SJCRH30 (cell line): ENCODE data around the gene ZNF469.

DNA sequence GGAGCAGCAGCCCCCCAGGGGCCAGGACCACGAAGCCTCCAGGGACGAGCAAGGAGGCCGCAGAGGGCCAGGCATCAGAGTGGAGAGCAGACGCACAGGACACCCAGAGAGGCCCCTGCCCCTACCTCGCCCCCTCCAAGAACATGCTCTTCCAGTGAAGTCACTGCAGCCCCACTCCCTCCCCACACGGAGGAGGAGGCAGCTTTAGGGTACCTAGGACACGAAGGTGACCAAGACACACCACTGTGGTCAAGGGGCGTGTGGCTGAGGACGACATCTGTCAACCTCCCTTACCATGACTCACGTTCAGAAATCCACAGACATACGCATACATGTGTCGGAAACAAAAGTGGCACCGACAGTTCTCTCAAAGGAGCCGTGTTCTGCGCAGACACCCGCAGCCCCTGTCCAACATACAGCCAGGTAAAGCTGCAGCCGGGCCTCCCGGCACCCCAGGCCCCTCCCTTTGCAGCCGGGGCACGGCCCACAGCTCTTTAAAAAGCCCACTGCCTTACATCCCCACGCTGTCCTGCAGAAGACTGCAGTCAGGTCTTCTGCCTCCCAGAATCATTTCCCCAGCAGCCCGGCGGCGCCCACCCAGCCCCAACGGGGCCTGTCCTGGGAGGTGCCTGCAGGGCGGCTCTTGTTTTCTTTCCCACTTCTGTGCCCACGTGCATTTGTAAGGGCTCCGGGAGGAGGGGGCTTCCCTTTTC is 40.4 kb upstream of the KLHDC4 start:
- RAMPAGE, long total RNA: no peak

GRCh38 chr16:87832363-87833696 is 36.5 kb downstream of the SLC7A5 start:
- RAMPAGE, long total RNA: no peak

DNA sequence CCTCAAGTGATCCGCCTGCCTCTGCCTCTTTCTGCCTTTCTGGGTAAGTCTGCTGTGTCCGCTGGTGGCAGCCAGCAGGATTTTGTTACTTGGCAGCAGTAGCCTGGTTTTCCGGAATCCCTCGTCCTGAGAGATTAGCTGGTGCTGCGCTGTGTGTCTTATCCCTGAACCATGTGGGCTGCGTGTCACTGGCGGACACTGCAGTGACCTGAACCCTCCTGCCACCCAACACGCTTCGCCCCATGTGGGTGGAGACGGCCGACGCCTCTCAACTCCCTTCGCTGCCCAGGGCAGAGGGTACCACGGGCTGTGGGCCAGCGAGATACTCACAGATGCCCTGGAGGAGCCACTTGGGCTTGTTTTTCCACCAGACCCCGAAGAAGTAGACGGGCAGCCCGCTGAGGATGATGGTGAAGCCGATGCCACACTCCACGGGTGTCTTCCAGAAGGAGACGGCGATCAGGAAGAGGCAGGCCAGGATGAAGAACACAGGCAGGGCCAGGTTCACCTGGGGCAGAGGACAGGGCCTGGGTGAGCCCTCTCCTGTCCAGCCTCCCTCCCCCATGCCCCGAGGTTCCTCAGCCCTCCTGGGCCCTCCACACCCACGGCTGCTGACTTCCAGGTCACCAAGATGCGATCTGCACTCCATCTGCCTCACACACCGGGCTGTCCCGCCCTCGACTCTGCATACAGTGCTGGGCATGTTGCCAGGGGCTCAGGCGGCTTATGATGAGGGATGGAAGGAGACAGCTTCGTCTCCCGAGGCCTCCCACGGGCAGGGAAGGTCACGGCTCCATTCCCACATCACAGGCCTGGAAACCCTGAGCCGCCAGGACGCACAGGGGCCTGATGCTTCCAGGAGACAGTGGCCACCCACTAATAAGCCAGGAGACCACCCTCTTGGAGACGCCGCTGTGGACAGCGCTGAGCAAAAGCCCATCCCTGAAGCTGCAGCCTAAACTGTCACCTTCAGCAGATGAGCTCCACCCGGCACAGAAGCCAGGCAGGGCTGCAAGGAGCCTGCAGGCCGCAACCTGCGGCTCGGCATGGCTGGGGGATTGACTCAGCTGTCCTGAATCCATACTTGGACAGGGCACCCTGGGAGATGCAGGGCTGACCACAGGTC is 34.9 kb downstream of the SLC7A5 start:
- RAMPAGE, long total RNA: no peak

GRCh38 chr16:87844394-87844772 is 24.9 kb downstream of the SLC7A5 start:
- RAMPAGE, long total RNA: no peak

GRCh38 chr16:87855449-87856702 is 13.4 kb downstream of the SLC7A5 start:
- RAMPAGE, long total RNA: no peak

DNA sequence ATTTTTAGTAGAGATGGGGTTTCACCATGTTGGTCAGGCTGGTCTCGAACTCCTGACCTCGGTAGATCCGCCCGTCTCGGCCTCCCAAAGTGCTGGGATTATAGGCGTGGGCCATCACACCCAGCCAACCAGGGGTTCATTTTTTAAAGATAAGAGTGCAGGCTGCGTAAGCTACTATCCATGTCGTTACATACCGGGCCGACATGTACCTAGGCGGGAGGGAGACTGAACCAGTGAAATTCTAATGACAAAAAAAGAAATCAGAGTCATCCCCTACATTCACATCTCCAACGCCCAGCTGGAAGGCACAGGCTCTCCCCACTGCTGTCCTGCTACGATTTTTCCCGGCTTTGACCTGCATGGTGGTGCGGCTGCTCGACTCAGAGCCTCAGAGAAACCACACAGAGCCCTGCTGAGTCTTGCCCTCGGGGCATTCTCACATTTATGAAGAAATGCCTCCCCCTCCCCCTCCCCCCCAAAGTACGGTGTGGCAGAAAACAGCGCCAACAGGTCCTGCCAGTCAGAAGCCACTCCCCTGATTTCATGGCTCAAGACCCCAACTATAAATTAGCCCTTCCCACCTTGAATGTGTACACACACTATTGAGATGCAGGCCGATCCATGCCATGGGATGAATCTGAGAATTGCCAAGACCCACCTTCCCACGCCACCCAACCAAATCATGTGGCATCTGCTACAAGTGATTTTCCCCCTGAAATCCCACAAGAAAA is 2.0 kb downstream of the SLC7A5 start:
- RAMPAGE, long total RNA: no peak

DNA sequence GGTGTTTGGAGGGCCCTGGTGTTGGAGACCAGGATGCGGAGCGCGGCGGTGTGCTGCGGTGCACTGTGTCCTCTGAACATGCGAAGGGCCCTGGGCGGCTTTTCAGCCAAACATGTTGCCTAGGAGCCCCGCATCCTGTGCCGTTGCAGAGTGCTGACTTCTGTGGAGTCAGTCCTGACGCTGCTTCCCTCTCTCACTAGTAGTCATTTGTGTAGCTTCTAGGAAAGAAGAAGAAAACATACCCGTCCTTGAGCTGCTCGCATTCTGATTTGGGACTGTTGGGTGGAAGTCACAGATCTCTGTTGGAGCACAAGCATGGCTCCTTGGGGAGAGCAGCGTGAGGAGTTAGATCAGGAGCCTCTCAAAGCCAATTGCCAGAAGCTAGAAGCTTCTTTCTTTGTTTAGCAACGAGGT is 42.8 kb downstream of the BANP start:
- RAMPAGE, long total RNA: no peak

DNA sequence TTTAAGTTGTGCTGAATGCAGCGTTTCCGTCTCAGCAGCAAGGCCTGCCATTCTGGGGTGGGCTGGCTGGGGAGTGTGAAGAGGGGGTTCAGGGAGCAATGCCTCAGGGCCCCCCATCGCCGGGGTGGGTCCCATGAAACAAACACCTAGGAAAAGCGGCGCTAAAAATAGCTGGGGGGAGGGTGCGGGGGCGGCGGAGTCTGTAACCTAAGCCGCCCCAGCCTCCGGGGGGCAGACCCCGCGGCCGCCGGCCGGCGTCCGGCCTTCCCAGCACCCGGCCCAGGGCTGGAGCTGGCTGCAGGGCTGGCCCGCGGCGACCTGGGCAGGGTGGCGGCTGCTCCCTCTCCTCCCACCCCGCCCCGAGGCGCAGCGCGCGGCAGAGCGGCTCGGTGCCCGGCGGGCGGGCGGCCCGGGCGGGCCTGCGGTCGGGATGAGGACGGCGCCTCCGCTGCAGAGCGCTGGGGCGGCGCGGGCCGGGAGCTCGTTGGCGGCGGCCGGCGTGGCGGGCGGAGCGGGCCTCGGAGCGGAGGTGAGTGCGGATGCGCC is at the start of gene ZNF469:
Gene ZNF469 (plus strand): TSS at position 234 of the 546 bp plus-strand sequence.
- RAMPAGE, long total RNA: no peak

GRCh38 chr16:88473826-88474609 is 20.9 kb downstream of the ZFPM1 start:
- RAMPAGE, long total RNA: no peak

DNA sequence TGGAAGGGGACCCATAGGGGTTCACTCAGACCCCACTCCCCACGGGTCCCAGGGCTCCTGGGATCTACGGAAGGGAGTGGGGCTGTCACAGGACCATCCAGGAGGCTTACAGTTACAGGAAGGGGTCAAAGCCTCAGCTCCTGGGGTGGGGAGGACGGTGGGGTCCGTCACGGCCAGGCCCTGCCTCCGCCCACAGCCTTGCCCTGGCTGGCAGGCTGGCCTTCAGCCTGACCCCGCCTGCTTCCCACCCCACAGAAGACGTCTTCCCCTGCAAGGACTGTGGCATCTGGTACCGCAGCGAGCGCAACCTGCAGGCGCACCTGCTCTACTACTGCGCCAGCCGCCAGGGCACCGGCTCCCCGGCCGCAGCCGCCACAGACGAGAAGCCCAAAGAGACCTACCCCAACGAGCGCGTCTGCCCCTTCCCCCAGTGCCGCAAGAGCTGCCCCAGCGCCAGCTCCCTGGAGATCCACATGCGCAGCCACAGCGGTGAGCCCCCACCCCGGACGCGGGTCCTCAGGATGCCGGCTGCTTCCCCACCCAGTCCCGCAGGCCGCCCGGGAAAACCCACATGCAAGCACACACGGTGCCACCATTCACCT is 38.4 kb upstream of the ZC3H18 start:
- RAMPAGE, long total RNA: no peak

GRCh38 chr16:88579008-88579631 is 8.9 kb downstream of the ZC3H18 start:
- RAMPAGE, long total RNA: no peak

GRCh38 chr16:88596515-88596932 is 26.3 kb downstream of the ZC3H18 start:
- RAMPAGE, long total RNA: no peak

DNA sequence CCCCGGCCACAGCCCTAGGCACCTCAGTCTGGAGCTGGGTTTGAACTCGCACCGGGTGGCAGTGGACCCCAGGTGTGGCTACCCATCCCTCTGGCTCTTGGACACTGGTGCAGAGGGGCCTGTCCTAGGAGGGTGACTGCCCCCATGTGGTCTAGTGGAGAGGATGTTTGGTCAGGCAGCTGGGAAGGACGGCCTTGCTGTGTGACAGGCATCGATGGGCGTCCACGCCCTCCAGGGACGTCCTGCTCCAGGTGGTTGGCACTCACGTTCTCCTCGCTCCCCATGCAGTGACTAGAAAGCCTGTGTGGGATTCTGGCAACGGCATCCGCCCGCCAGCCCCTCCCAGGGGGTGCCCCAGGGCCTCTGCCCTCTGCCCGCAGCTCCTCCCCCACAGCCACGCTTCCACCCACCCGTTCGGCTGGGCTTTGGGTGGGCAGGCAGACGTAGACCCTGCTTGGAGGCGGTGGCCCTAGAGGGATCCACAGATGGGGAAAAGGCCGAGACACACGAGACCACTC is 4.8 kb upstream of the IL17C start:
- RAMPAGE, long total RNA: no peak

GRCh38 chr16:88659901-88660384 is 2.9 kb downstream of the MVD start:
- RAMPAGE, long total RNA: no peak

- RAMPAGE, long total RNA: no peak
Measured at GRCh38 chr16:88706637-88707203, 417 bp downstream of the CTU2 start.

DNA sequence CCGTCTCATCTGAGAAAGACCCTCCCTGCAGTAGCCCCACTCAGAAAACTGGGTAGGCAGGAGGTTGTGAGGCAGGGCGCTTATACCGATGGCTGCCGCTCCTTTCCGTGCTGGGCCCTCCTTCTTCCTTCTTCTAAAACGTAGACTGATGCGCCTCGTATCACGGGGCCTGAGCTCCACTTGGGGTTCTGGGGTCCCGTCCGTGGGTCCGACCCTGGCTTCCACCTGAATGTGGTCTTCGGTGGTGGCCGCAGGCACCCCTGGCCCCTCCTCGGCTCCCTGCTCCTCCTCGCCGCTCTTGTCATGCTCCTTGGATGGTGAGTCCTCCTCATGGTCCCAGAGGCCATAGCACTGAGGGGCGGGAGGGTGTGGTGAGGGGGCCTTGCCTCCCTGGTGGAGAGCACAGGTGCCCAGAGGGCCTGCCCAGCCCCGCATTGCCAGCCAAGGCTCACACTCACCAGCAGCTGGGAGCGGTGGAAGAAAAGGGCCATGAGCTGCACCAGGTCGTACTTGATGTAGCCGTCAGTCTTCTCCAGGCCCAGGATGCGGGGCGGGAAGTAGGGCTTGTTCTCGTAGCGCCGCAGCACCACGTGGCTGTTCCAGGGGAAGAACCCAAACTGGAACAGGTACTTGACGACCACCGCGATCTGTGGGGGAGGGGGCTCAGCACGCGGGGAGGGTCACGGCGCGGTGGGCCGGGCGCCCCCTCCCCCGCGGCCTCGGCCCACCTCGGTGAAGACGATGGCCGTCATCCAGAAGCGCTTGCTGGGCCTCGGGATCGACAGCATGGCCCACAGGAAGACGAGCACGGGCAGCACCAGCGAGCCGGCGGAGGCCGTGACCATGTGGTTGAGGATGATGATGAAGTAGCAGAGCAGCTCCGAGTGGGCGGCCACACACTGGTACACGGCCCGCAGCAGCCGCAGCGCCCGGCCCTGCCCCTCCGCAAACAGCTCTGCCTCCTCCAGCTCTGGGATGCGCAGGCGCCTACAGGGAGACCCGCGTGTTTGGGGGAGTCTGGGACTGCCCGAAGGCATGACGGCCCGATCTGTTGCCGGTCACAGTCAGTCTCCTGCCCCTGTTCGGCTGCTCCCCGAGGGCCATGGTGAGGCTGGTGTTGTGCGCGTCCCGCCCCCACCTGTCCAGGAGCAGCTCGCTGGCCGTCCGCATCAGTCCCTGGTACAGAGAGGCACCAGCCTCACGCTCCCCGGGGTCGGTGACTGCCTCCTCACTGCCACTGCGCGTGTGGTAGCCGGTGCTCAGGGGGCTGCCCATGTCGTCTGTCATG is 15.2 kb downstream of the CTU2 start:
- RAMPAGE, long total RNA: no peak

- RAMPAGE, long total RNA: no peak
Measured at GRCh38 chr16:88763465-88764184, 21.4 kb downstream of the PIEZO1 start.

DNA sequence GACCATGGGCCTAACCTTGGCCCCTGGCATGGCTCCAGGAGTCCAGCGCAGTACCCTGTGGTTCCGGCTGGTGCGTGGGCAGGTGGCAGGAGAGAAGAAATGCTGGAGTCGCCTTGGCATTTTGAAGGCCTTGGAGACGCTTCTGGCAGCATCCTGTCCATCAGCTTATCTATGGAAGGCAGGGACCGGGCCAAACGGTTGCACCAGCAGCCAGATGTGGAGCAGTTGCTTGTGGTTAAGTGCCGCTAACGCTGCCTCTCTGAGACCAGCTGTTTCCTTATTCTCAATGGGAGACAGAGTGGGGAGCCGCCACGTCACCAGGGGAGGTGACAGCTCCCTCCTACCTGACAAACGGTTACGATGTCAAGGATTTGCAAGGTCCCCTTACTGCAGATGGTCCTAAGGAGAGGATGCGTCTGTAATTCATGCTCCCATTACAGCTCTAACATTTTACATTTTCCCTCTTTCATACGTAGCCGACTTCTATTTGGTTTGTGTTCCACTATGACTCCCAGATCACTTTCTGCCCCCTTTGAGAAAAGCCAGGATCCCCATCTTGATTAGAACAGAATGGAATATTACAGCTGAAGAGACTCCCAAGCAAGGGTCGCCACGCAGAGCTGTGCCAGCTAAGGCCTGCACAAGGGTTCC is 3.6 kb upstream of the CDT1 start:
- RAMPAGE, long total RNA: no peak

DNA sequence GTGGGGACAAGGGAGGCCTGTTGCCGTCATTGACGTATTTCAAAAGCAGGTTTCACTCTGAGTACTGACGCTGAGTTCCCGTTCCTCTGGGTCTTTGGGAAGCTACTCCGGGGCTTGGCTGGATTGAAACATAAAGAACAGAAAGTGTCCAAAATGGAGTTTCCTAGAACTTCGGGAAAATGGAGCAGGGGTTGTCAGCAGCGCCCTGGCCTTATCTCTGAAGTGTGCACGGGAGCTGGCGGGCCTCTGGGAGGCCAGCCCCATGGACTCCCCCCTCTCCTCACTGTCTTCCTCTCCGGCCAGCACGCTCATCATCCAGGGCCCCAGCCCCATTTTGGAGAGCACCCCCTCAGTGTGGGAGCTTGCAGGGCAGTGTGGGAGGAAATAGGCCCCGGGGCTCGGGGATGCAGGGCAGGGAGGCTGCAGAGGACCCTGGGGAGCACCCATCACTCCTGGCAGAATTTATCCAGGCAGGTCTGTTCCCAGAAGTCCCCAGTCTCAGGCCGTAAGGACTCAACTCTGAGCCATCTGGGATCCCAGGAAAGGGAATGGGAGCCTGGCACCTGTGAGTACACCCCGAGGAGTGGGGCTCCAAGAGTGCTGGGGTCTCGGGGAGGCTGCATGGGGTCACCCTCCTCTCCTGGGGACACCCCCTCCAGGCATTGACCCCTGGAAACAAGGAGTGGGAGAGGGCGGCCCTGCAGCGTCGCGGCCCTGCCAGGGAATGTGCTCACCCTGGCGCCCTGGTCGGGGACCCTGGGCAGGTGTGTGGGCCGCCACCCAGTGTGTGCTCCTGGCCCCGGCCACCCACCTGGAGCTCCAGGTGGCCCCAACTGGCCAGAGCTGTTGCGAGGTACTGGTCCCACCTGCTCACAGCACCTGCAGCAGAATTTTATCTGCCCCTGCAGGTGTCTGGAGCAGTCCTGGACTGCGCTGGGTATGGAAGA is 5.0 kb upstream of the PABPN1L start:
- RAMPAGE, long total RNA: no peak

GRCh38 chr16:88999799-89000121 is 22.8 kb upstream of the CBFA2T3 start:
- RAMPAGE, long total RNA: no peak